ENCODE measurements around the genes C1QTNF3, SPEF2 and EGFLAM.

DNA sequence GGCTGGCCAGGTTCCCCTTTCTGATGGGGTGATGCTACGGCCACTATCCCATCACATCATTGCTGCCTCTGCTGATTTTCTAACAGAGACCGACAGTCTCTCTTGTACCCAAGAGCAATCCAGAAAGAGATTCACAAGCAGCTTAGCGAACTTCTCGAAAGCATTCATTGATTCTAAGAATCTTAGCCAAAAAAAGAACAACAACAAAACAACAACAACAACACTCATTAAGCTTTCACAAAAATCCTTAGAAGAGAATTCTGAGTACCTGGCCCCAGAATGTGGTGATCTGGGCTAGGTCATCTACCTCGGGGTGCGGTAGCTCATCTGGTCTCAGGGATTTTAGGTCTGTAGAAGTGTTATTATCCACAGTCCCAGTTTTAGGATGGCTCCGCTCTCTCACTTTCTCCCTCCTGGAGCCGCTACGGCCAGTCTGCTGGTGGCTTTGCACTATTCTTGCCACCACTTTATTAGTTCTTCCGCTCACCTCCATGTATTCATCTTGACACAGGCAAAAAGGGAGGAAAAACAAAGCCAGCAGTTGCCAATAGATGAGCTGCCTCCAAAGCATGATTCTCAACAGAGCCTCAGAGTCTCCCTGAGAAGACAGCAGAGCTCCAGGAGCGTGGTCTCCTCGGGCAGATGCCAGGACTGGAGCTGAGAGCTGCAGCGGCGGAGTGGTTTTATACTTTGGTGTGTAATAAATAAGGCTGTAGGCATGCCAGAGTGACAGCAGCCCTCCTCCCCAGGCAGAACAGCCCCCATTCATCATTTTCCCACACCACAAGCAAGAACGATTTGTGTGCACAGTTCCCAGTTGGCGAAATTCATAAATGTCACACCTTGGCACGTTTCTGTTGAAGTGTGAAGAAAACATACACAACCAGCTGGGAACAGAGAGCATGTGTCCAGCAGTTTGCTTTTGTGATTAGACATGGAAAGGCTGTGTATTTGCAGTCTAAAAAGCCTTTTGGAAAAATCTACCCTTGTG lies at the start of gene C1QTNF3:
Gene C1QTNF3, minus strand, starts transcription at position 659 of the 991 bp plus-strand sequence.
- PRO-cap: no peak

GRCh38 chr5:34189234-34190241 lies 146.5 kb upstream of the C1QTNF3 start:
- PRO-cap: no peak

- PRO-cap: no peak
These were observed 145.0 kb upstream of the RAI14 start for GRCh38 chr5:34511028-34511535.

DNA sequence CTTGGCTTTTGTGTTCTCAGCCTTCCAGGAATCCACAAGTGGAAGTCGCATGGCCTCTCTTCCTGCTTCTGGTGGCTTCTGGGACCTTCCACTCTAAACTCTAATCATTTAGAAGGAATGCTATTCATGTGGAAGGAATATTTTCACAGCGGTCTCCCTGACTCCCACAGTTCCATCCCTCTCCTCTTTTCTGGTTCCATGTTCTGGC lies 7.3 kb upstream of the RAI14 start:
- PRO-cap: no peak

GRCh38 chr5:34674254-34674657 lies 18.1 kb downstream of the RAI14 start:
- PRO-cap: no peak

- PRO-cap: no peak
These were observed 28.0 kb downstream of the TTC23L start for GRCh38 chr5:34866729-34867619.

DNA sequence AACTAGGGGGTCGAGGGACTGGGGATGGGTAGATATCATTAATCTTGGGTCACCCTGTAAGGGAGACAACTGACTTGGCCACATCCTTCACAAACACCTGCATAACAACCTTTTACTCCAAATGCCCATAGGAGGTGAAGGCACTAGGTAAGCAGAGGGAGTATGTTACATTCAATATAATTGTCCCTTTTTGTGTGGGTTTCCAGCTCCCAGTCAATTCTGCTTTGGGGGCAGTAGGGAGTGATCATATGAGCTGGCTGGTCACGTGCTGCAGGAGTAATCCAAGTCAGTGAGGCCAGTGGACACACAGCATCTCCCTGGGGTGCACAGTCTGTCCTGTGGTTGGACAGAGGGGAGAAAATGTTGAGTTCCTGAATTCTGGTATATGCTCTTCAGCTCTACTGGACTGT lies 1.1 kb upstream of the AGXT2 start:
- PRO-cap: no peak

DNA sequence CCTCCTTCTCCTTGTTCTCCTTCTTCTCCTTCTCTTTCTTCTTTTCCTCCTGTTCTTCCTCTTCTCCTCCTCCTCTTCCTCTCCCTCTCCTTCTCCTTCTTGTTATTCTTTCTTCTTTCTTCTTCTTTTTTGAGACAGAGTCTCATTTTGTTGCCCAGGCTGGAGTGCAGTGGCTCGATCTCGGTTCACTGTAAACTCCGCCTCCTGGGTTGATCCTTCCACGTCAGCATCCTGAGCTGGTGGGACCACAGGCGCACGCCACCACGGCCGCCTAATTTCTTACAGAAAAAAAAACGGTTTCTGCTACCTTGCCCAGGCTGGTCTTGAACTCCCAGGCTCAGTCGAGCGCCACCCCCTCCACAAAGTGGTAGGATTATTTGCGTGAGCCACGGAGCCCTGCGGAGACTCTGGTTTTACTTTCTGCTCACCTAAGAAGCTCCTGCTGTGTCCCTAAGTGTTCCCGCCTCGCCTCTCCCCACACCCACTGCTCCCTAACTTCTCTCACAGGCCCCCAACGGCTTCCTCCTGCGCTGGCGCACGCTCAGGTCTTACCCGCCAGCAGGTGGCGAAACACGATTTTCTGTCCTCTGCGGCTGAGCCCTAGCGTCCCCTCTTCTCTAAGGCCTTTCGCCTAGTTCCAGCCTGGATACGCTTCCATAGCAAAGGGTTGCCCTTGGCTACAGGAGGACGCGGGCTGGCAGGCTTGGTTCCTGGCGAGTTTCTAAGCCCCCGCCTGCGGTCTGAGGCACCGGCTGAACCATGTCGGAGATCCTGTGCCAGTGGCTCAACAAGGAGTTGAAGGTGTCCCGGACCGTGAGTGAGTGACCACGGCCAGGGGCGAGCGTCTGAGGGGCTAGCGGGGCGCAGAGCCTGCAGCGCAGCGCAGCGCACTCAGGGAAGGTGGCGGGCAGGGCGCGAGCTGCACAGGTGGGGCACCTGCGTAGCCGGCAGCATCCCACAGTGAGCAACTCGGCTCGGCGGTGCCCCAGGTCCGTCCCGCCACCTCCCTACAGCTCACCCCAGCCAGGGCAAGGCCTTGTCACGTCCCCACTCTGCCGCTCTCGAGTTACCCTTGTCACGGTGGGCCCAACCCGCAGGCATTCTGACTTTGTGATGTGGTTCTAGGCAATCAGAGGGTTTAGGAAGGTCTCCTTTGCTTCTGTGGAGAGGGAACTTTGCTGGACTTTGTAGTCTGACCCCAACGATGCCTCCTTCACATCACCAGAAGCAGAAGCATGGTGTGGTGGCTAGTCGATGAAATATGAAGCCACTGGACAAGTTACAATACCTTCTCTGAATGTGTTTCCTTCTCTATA lies at the start of gene SPEF2:
Gene SPEF2, plus strand, starts transcription at position 625 of the 1,316 bp plus-strand sequence.
- PRO-cap: bidirectional peak, plus-strand start at position 657 of the sequence, minus-strand start at position 486 of the sequence

DNA sequence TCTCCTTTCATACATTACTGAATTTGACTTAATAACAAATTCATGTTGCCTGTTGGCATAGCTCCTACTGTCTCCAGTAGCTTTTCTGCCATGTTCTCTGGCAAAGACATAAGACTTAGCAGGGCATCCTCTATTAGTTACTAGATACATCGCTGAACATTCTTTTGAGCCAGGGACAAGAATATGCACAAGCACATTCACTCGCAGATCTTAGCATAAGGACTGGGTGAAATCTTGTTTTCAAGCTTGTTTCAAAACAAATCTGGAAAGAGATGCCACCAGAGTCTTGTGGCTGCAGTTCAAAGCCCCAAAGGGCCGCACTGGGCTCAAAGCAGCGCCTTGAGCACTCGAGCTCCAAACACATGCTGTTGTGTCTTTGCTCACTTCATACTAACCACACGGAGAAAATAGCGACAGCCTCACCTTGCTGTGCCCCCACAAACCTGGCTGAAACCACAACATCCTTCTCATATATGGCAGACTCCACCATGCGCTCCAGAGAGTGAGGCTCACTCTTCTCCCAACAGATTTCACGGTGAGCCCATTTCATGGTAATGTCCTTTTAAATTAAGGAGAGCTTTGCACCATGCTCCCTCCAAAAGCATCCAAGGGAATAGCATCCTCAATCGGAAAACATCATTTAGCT lies 34.2 kb upstream of the IL7R start:
- PRO-cap: no peak

DNA sequence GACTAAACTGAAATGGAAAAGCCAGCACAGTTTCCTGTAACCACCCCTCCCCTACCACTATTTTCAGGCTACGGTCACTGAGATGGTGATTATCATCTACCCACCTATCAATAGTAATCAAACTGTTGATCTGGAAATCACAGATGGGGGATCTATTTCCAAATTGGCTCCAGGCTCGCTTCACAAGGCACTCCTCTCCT lies 30.6 kb upstream of the IL7R start:
- PRO-cap: no peak

GRCh38 chr5:35833135-35833593 lies 23.5 kb upstream of the IL7R start:
- PRO-cap: no peak

DNA sequence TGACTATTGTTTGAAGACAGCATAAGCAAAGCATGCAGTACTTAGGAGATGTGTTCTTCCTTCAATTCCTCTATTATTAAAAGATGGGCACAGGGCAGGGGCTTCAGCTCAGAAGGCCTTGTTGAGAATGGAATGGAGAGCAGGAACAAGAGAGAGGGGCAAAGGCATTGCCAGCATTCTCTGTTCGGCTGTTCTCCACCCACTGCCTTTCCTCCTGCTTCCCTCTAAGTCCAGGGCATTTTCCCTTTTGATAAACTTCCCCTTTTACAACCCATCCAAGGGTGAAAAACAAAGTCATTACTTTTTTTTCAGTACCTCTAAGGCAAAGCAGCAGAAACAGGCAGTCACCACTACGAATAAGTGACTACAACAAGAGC lies 12.9 kb downstream of the IL7R start:
- PRO-cap: no peak

DNA sequence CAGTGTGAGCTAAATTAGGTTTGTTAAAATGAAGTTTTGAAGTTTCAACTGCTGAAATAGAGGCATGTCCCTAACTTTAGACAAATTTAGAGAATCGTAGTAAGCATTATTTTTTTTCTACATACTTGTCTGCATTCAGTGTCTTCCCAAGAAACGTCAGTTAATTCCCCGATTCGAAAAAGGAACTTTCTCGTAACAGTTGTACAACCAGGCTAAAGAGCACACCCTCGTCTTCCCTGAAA lies 468 bp upstream of the SLC1A3 start:
- PRO-cap: no peak

GRCh38 chr5:36677722-36678054 lies 71.3 kb downstream of the SLC1A3 start:
- PRO-cap: no peak

DNA sequence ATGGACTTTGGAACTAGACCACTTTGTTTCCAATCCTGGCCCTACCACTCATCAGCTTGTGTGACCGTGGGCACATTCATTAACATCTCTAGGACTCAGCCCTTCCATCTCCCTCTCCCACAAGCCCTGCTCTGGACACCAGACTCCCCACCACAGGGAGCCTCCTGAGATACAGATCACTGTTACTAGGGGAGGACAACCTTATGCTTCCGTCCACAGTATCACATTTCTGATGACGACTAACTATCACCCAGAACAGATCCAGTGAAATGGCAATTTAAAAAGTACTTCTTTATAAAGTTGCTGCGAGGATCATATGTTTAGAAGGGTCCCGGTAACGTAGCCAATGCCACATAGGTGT lies 132.5 kb upstream of the NIPBL start:
- PRO-cap: no peak

GRCh38 chr5:37064616-37064914 lies 184.6 kb downstream of the CPLANE1 start:
- PRO-cap: no peak

- PRO-cap: no peak
These were observed 167.7 kb downstream of the GDNF start for GRCh38 chr5:37671973-37672646.

DNA sequence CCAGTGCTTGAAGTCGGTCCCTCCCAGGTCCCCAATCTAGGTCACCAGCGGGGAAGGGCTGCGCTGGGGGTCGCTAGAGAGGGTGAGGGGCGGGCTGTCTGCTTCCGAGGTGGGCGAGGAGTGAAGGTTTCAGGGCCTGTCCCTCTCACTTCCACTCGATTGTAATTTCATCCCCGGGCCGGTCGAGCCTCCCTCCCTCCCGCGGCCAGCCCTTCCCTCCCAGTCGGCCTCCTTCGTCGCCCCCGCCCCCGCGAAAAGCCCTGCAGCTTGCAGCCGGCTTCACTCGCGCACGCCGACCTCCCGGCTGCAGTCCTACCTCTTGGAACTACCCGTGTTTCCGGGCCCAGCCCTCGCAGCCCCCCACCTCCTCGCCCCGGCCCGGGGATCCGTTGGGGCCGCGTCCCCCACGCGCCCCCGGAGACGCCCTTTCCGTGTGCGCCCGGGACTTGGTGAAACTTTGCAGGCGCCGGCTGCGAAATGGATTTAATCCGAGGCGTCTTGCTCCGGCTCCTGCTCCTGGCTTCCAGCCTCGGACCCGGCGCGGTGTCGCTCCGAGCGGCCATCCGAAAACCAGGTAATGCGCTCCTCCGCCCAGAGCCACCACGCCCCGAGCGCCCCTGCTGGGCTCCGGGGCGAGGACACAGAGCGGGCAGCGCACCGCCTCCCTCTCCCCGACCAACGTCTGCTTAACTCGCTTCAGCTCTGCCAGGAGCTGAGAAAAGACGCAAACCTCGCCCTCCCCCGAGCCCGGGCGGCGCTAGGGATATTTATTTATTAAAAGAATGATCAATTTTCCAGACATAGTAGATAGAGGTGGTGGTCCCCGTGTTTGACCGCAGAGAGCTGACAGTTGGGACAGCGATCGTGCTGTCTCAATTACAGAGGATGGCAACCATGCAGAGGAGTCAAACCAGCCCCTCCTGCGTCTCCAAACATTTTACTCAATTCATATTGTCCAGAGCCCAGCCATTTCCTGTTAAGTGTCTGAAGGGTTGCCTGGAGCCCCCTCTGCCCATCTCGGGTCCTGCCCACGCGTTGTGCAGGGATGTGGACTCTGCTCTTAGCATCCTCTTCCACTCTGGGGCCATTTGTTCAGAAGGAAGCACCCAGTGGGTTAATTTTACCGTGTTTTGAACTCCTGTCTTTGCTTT lies at the start of gene EGFLAM:
Gene EGFLAM, plus strand, starts transcription at position 282 of the 1,151 bp plus-strand sequence.
- PRO-cap: bidirectional peak, plus-strand start at position 282 of the sequence, minus-strand start at position 163 of the sequence

DNA sequence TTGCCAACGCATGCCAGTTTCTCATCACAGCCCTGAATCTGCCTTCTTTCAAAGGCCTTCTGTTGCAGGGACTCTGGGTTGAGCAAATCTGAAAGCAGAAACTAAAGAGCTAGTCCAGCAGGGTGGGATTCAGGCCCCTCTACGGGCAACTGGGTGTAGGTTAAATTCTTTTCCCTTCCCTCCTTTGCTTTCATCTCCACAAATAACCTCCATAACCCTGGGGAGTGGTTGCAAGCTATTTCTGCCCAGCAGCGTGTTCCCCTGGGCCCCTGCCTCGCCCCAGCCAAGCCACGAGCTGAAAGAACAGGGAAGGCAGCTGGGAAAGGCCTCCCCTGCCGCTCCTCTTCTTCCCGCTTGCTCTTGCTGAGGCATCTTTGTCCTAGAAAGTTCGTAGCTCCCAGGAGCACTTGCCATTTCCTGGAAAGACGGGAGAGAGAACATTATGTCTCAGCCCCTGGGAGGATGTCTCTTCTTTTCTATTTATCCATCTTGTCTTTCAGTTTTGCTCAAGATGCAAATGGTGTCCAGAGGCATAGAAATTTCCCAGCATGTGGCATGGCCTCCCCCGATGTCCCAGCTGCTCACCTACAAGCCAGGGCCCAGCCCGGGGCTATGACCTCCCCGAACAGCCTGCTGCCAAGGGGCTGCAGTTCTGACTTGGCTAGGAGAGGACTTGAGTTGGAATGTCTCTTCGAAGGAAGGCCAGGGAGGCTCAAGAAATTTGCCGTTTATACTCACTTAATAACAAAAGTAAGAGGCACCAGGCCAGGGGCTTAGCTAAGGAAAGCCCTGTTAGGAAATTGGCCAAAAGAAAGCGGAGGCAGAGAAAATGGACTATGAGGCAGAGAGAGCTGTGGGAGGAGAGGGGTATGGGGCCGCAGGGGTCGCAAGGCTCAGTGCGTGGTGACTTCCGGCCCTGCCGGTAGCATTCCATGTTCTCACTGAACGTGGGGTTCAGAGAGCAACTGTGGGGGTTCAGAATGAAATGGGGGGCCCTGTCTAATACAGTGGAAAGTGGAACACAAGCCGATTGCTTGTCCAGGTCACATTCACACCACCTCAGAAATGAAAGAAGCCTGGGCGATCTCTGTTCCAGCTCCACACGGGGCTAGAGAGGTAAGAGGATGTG lies 87.3 kb downstream of the LIFR start:
- PRO-cap: no peak

GRCh38 chr5:38843564-38844249 lies 2.1 kb upstream of the OSMR start:
- PRO-cap: no peak

Measured in jejunum (tissue), 1 donor.